Measurements from ENCODE around the gene DAD1.

DNA sequence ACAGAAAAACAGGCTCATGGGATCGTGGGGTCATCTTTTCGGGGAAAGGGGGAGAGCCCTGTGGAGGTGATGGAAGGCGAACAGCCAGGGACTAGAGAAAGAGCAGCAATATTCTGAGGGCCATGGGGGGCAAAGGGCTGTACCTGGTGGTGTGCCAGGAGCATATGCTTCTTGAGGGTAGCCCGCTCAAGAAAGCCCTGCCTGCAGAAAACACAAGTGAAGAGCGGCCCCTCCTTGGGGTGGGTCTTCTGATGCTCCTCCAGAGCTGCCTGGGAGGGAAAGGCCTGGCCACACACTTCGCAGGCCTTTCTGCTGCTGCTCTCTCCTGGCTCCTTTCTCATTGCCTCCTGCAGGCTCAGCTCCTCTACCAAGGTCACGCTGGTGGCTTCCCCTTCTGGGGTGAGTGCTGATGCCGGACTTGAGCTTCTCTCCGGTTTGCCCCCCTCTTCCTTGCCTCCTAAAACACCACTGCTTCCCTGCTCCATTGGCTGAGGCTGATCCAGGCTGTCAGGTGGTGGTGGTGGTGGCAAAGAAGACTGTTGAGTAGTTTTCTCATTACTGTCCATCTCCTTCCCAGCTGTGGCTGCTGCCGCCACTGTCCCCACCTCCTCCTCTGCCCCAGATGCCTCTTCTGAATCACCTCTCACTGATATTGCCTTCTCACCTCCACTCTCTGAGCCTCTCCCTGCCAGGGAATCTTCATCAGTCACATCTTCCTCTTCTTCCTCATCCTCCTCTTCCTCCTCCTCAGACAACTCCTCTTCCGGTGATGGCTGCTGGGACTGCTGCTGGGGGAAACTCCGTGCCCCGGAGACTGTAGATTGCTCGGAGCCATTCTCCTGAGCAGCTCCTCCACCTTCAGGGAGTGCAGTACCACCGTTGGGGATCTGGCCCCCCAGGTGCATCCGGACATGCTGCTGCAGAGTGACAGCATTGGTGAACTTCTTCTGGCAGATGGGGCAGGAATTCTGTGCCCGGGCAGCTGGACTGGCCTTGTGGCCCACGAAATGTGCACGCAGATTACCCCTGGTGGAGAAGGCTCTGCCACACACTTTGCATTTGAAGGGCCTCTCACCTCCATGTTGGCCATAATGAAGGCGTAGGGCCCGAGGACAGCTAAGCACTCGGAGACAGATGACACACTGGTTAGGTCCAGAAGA, 3.1 kb downstream of the SALL2 start:
- PRO-cap, result no peak
- RAMPAGE, long total RNA, 2 experiments, result start-site peak on the minus strand in 2 of 2 experiments, centred at positions 857 to 1,101 of the sequence, 6 to 11 reads per replicate

- PRO-cap, result no peak
- RAMPAGE, long total RNA, 2 experiments, result no peak in any of the 2 experiments
These were observed 22.6 kb downstream of the OR10G3 start for GRCh38 chr14:21557202-21557727.

DNA sequence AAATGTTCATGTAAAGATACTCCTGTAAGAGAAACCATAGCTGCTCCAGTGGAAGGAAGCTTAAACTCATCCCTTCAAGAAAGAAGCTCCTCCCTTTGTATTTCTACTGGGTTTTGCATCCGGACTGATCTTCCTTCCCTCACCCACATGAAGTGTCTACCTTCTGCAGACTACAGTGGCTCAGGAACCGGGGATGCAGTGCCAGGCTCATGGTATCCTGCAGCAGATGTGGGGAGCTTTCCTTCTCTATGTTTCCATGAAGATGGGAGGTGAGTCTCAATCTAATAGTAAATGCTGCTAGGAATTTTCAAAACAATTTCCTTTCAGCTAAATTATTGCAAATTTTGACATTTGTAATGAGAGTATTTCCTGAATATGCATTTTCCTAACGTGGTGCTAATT, 13.1 kb downstream of the OR10G2 start:
- PRO-cap, result no peak
- RAMPAGE, long total RNA, 2 experiments, result no peak in any of the 2 experiments

DNA sequence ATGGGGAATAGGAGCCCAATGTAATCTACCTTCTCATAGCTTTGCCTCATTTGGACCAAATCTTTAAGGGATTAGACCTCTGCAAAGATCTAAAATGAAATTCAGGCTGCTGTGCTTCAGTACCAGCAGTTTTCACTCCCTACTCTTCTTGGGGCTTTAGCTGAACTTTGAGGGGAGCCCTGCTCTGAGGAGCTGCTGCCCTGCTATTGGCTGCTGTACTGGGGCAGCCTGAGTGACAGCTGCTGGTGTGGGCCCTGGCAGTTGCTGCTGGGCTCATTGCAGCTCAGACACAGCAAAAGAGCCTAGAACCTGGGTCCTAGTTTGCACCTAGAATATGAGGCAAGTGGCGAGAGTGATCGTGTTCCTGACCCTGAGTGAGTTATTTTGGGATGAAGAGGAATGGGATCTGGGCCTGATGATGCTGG, 62.3 kb upstream of the OR4E1 start:
- PRO-cap, result no peak
- RAMPAGE, long total RNA, 2 experiments, result no peak in any of the 2 experiments

DNA sequence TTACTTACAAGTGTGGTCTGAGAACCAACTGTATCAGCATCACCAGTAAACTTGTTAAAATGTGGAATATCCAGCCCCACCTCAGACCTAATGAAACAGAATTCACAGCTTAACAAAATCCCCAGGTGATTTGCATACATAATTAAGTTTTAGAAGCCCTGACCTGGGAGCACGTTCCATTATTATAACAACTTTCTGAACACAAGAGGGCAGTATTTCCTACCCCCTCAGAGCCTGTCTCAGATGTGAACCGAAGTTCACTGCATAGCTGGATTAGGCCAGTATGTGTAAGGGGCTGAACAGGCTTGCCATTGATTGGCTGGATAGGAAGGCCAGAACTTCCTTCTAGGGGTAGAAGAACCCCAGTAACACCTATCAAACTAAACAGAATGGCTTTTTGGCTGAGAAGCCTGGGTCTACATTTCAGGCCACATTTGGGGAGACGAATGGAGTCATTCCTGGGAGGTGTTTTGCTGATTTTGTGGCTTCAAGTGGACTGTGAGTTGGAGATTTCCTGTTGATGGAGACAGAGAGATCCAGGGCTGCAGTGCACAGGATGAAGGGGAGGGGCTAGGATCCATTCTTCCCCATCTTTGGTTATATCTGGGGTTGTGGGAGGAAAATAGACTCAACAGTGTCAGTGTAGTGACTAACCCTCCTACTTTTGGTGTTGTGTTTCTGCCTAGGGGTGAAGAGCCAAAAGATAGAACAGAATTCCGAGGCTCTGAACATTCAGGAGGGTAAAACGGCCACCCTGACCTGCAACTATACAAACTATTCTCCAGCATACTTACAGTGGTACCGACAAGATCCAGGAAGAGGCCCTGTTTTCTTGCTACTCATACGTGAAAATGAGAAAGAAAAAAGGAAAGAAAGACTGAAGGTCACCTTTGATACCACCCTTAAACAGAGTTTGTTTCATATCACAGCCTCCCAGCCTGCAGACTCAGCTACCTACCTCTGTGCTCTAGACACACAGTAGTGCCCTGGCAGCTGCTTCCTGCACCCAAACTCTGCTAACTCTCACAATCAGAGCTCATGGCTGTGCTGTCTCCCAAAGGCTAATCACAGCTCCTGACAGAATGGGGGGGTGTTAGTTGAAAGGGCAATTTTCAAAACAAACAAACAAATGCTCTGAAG, 94.9 kb upstream of the OR4E1 start:
- PRO-cap, result no peak
- RAMPAGE, long total RNA, 2 experiments, result no peak in any of the 2 experiments

DNA sequence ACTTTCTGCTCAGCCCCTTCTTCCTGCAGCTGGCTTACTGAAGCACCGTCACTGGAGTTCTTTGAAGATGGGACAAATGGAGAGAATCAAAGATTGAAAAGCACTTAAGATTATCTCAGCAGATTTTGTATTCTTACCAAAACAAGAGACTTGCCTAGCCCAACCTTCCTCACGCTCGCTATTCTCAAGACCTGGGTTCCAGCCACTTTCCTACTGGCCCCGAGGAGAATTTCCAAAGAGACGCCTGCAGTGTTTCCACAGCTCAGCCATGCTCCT, 123.5 kb upstream of the OR4E1 start:
- PRO-cap, result no peak
- RAMPAGE, long total RNA, 2 experiments, result no peak in any of the 2 experiments

GRCh38 chr14:21860945-21861612, 187.5 kb upstream of the OR4E1 start:
- PRO-cap, result no peak
- RAMPAGE, long total RNA, 2 experiments, result no peak in any of the 2 experiments

GRCh38 chr14:21894773-21895176, 221.2 kb upstream of the OR4E1 start:
- PRO-cap, result no peak
- RAMPAGE, long total RNA, 2 experiments, result no peak in any of the 2 experiments

DNA sequence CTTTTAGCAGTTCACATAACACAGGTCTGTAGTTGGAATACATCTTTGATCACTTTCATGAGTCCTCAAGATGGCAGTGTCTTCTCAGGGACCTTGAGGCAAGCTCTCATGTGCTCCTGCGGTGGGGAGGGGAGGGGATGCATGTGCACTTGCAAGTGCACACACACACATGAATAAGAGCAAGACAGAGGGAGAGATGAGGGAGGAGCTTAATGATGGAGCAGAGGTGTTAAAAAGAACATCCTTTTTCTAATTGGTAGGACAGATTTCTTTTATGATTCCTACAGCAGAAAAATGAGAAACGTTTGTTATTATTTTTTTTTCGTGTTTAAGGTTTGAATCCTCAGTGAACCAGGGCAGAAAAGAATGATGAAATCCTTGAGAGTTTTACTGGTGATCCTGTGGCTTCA, 291.5 kb upstream of the OR4E1 start:
- PRO-cap, result no peak
- RAMPAGE, long total RNA, 2 experiments, result no peak in any of the 2 experiments

DNA sequence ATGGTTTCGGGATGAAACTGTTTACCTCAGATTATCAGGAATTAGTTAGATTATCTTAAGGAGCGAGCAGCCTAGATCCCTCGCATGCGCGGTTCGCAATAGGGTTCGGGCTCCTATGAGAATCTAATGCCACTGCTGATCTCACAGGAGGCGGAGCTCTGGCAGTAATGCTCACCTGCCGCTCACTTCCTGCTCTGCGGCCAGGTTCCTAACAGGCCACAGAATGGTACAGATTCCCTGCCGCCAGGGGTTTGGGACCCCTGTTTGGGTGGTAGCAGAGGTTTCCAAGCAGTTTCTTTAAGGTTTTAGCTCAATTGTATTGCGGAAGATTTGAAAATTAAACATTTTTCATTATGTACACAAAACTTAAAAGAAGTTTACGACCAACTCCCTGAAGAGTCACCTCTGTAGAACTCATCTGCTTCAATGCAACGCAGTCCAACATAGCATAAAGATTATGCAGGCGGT, 439.9 kb upstream of the OR4E1 start:
- PRO-cap, result no peak
- RAMPAGE, long total RNA, 2 experiments, result no peak in any of the 2 experiments

DNA sequence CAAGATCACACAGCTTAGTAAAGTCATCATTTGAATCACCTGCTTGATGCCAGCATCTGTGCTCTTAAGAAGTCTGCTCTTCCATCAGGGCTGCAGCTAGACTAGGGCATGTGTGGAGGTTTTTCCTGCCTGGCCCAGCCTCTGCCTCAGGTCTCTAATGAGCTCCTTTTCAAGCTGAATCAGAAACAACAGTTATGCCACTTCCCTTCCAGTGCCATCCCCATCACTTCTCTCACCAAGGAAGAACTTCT, 136.5 kb downstream of the DAD1 start:
- PRO-cap, result no peak
- RAMPAGE, long total RNA, 2 experiments, result no peak in any of the 2 experiments

DNA sequence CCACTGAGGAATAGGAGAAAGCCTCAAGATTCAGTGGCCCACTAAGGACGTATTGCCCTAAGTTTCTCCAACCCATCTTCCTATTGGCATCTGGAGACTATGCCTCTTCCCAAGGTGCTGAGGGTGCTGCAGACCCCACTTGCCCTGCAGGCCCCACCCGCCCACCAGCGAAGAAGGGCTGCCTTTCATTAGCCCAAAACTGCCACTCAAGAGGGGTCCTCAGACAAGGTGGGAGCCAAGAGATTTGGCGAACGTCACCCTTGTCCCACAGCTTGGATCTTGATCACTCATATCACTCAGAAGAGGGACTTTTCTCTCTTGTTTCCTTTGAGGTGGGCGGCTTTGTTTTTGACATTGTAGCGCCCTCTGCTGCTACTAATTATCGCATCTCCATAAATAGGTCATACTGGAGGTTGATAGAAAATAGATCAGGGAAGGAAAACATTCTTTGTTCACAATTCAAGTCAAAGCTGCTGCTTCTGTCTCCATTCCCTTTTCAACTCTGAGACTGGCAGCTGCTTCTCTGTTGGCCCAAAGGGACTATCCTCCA, 116.1 kb downstream of the DAD1 start:
- PRO-cap, result no peak
- RAMPAGE, long total RNA, 2 experiments, result no peak in any of the 2 experiments

GRCh38 chr14:22508487-22509648, 80.2 kb downstream of the DAD1 start:
- PRO-cap, result no peak
- RAMPAGE, long total RNA, 2 experiments, result no peak in any of the 2 experiments

DNA sequence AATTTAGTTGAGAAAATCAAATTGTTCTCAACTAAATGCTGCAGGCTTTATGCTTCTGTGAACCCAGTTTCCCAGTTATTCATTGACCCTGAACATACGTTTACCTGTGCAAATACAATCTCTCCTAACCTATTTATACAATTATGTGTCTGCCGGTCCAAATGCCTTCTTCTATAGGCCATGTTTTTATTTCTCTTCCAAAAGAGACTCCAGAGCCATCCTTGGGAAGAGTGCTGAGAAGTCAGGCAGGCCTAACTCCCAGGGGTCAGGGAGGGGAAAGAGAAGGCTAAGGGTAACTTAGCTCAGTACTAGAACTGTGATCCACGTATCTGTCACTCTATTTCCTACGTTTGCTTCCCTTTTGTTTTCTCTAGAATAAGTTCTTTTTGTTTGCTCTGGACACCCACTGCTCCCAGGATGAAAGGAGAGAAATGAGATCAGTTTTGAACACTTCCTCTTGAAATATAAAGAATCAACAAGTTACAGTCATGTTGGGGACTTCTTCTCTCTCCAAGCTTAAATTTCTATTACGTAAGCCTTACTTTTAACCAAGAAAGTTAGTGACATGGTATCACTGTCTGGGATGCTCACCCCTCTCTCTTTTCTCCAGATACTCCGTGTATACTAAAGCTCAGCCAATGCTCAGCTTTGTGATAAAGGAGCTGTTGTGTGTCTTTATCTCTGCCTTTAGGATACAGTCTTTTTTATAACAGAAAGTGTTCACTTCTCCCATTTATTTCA, 79.2 kb downstream of the DAD1 start:
- PRO-cap, result no peak
- RAMPAGE, long total RNA, 2 experiments, result no peak in any of the 2 experiments

DNA sequence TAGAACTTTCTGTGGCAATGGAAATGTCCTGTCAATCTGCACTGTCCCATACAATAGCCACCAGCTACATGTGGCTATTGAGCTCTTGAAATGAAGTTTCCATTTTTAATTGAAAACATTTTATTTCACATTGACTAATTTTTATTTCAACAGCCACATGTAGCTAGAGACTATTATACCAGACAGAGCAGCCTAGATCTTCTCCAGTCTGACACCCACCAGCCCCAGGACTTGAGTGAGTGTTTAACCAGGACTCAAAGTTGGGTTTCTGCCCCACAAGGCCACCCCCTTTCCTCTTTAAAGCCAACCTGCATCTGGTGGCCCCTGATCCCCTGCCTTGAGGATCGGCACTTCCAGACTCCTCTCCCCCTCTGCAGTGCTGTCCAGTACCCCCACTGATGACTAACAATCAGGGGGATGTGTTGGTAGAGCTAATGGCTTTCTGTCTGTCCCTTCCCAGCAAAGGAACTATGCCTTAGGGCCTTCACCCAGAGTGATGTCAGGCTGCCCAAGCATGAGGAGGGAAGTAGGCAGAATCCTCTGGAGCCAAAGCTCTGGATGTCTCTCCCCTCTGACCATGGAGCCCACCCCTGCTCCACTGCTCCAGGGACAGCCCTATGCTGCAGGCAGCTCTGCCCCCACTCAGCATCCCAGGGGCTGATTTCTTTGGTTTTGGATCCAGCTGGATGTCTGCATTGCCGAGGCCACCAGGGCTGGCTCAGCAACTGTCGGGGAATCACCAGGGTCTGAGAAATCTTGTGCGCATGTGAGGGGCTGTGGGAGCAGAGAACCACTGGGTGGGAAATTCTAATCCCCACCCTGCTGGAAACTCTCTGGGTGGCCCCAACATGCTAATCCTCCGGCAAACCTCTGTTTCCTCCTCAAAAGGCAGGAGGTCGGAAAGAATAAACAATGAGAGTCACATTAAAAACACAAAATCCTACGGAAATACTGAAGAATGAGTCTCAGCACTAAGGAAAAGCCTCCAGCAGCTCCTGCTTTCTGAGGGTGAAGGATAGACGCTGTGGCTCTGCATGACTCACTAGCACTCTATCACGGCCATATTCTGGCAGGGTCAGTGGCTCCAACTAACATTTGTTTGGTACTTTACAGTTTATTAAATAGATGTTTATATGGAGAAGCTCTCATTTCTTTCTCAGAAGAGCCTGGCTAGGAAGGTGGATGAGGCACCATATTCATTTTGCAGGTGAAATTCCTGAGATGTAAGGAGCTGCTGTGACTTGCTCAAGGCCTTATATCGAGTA, 42.9 kb downstream of the DAD1 start:
- PRO-cap, result no peak
- RAMPAGE, long total RNA, 2 experiments, result no peak in any of the 2 experiments

DNA sequence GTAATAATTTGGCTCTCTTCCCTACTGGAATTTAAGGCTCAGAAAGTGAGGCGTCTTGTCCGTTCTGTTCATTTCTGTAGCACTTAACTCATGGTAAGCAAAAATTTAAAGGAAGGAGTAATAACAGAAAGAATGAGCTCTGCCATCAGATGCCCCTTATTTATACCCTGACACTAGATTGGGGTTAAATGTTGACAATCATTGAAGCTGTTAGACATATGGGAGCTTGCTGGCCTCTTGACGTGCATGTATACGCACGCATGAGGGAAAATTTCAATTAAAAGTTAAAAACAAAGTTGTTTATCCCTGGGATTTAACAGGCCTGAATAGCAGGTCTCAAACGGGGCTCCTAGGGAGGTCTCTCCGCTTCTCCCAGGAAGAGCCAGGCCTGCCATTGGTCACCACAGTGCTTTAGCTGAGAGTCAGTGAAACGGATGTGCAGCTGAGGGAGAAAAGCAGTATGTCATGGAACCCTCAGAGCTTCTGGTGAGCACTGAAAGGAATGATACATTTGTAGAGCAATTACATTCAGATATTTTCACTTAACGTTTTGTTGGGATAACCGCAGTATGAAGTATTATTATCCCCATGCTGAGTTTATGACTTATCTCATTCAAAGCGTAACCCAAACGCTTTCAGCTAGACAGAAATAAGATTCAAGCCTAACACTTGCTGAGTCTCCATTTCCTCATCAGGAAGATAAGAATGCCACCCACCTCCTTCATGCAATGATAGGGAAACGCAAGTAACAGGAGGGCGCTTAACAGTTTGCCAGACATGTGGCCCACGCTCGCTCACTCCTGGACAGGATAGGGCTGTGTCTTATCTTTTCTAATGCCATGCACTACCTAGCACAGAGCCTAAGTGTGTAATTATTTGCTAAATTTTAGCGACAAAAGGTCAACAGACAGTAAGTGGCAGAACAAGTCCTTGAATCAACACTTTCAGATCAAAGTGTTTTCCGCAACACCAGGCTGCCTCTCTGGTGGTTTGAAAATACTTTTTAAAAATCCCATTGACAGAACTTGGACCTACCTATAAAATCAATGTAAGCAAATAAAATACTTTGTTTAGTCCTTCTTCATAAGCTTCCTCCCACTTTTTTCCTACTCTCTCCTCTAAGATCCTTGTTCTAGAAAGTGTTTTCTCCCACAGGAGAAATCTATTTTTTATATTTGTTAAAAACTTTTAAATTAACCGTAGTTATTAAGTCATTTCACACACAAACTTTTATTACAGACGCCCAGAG, 28.2 kb downstream of the DAD1 start:
- PRO-cap, result no peak
- RAMPAGE, long total RNA, 2 experiments, result no peak in any of the 2 experiments

GRCh38 chr14:22570041-22570984, 18.7 kb downstream of the DAD1 start:
- PRO-cap, result no peak
- RAMPAGE, long total RNA, 2 experiments, result no peak in any of the 2 experiments

DNA sequence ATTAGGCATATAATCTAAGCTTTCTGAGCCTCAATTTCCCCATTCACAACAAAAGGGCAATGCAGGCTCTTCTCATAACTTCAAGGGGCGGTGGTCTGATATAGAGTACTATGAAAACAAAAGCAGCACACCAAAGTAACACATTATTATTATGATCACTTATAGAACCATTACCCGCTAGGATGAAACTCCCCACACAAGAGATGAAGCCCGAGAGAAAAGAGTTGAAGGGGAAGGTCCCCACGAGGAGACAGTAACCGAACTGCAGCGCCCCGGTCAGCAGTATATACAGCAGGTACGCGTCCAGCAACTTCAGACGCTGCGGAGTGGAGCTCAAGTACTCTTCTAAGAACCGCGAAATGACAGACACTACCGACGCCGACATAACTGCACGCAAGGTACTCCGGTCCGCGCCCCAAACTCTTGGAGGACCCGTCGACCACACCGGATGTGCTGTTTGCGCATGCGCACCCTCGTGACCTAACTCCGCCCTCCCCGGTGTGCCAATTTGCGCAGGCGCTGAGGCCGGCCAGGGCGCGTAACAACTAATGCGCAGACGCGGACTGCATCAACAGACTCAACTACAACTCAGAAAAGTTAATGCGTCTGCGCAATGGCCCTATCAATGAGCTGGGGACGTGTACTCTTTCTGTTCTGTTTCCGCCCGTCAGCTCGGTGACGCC, at the start of gene DAD1:
DAD1 (minus strand) TSS at position 452 of the 683 bp plus-strand sequence.
- PRO-cap, result bidirectional peak, plus-strand start outside the sequence, minus-strand start at position 443 of the sequence
- RAMPAGE, long total RNA, 2 experiments, result start-site peak on the minus strand in 2 of 2 experiments, centred at position 430 of the sequence, 546 to 1,391 reads per replicate

- PRO-cap, result no peak
- RAMPAGE, long total RNA, 2 experiments, result no peak in any of the 2 experiments
These were observed 4.6 kb downstream of the MMP14 start for GRCh38 chr14:22840995-22841360.

DNA sequence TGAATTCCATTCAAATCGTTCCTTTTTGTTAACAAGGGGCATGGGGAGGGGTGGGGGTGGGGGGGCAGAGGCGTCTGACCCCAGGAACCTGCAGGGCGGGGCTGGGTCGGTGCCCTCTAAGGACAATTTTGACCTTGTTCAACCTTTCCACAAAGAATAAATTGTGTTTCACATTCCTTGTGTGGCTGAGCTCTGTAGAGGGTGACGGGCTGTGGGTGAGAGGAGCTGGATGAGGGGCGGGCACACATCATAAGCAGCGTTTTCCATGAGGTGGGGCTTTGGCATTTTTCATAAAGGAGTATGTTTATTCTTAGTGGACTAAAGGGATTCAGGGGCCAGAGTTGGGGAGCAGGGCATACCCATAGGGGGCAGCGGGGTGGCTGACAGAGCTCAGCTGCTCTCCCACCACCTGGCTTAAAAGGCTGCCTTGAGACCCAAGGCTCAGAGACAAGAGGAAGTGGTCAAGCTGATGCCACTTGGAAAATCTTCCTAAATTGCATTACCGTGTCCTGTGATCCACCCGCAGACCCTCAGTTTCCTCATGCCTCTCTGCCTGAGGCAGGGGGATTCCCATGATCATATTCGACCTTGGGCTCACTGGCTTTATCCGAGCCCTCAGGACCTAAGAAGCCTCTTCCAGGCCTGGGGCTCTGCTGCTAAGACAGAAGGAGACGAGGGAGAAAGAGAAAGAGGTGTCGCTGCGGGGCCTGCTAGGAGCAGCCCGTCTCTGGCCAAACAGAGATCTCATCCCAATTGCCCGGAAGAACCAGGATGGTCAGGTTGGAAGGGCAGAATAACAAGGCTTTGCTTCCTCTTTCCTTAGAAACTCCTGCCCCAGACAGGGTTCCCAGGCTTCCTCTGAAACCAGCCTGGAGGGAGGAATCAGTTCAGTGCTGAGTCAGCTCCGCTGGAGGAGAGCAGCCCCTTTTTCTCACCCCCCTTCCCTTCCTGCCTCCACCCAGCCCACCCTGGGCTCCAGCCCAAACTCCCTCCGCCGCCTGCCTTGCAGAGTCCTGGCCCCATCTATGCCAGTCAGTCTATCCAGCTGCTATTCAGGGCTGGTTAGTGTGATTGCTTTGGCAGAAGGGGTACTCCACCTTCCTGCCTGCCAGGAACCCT, 11.6 kb downstream of the MMP14 start:
- PRO-cap, result bidirectional peak, plus-strand start at position 633 of the sequence, minus-strand start at position 416 of the sequence; bidirectional peak, plus-strand start at position 1,068 of the sequence, minus-strand start at position 795 of the sequence
- RAMPAGE, long total RNA, 2 experiments, result no peak in any of the 2 experiments